SJCRH30 (cell line): ENCODE results near the genes PKIG, WFDC5, WFDC6 and SPINT4.

- RAMPAGE, long total RNA: no peak
These were observed 45.3 kb upstream of the TTPAL start for GRCh38 chr20:44430129-44430987.

DNA sequence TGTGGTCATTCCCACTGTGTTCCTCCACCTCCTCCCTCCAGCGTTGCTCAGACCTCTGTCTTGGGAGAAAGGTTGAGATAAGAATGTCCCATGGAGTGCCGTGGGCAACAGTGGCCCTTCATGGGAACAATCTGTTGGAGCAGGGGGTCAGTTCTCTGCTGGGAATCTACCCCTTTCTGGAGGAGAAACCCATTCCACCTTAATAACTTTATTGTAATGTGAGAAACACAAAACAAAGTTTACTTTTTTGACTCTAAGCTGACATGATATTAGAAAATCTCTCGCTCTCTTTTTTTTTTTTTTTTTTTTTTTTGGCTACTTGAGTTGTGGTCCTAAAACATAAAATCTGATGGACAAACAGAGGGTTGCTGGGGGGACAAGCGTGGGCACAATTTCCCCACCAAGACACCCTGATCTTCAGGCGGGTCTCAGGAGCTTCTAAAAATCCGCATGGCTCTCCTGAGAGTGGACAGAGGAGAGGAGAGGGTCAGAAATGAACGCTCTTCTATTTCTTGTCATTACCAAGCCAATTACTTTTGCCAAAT, 43.5 kb upstream of the TTPAL start:
- RAMPAGE, long total RNA: no peak

GRCh38 chr20:44447581-44448827, 27.7 kb upstream of the TTPAL start:
- RAMPAGE, long total RNA: no peak

DNA sequence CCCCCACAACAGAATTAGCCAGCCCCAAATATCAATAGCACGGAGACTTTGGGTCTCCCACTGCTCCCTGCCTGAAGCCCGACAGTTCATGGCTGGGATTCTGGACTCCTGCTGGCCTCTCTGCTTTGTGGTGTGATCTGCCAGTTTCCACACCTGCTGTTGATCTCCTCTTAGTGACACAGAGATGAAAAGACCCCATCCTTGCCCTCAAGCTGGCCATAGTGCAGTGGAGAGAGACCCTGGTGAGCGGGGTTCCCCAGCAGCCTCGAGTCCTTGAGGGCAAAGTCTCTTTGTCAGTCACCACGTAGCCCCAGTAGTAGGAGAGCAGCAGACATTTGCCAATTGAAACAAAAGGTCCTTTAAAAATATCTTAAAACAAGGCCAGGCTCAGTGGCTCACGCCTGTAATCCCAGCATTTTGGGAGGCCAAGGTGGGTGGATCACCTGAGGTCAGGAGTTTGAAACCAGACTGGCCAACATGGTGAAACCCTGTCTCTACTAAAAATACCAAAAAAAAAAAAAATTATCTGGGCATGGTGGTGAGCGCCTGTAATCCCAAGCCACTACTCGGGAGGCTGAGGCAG, 24.5 kb upstream of the TTPAL start:
- RAMPAGE, long total RNA: no peak

GRCh38 chr20:44471281-44471987, 4.2 kb upstream of the TTPAL start:
- RAMPAGE, long total RNA: no peak

GRCh38 chr20:44536351-44536639, 14.4 kb upstream of the SERINC3 start:
- RAMPAGE, long total RNA: no peak

GRCh38 chr20:44552837-44553431, 29.4 kb upstream of the PKIG start:
- RAMPAGE, long total RNA: no peak

GRCh38 chr20:44581945-44583076, at the start of gene PKIG:
Gene PKIG, plus strand, starts transcription at chr20:44582579.
- RAMPAGE, long total RNA: no peak

- RAMPAGE, long total RNA: no peak
These were observed 19.5 kb upstream of the CCN5 start for GRCh38 chr20:44695401-44696310.

DNA sequence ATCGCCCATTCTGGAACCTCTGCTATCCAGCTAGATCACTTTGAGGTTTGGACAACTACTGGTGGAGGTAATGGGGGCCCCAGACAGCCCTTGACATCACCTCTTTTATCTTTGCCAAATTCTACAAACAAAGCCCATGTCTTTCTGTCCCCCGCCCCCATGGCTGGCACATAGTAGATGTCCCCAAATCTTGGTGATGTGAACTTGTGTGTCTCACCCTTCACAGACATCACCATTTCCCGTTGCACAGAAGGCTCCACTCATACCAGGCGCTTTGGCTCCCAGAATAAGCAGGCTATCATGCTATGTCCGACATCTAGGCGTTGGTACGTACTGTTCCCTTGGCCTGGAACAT, 1.1 kb upstream of the CCN5 start:
- RAMPAGE, long total RNA: no peak

GRCh38 chr20:44762331-44762987, 16.8 kb downstream of the KCNK15 start:
- RAMPAGE, long total RNA: no peak

- RAMPAGE, long total RNA: no peak
These were observed 799 bp downstream of the PABPC1L start for GRCh38 chr20:44910537-44911181.

DNA sequence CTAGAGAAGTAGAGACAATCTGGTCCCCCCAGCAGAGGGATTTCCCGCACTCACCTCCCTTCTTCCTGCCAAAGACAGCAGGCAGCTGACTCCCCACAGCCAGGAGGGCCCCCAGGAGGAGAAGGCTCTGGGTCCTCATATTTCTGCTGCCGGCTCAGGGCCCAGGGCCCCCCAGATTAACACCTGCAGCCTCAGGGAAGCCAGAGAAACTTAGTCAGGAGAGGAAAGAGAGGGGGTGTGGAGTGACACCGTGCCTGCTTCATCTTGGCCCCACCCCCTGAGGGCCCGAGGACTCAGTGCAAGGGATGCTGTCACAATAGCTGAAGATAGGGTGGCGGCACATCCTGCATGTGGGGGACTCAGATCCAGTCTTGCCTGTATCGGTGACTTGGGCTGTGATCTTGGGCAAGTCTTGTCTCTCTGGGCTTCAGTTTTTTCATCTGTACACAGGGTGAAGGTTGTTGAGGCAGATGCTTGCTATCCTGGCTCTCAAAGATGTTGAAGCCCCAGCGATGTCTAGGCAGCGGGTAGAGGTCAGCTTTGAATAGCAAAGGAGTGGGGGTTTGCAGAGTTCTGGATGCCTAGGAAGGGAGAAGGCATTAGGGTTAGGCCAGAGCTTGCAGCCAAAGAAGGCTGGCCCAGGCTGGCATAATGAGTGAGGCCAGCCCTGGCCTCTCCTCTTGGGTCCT, at the start of gene WFDC5:
WFDC5 (minus strand) TSS at position 230 of the 689 bp plus-strand sequence.
- RAMPAGE, long total RNA: no peak

DNA sequence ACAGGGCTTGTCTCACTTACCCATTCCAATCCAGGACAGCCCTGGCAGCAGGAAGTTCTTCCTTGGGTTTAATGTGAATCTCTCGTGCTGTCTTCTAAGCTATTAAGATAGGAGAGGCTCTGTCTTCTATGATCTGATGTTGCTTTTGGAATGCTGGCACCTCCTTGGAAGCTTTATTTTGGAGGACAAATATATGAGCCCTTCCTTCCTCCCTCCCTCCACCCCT, 1.1 kb upstream of the WFDC5 start:
- RAMPAGE, long total RNA: no peak

DNA sequence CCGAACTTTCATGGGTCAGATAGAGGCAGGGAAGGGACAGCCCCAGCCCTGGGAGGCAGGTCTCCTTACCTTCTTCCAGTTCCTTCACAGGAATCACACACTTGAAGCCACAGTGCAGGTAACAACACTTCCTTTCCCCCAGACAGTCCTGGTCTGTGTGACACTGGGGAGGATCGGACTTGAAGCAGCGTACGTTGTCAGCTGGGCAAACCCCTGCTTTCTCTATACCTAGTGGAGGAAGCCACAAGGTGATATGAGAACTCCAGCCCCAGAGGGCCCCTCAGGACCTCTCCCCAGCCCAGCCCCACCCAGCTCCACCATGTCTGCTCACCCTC, 260 bp downstream of the WFDC12 start:
- RAMPAGE, long total RNA: no peak

GRCh38 chr20:45138492-45139333, 14.4 kb upstream of the WFDC12 start:
- RAMPAGE, long total RNA: no peak

DNA sequence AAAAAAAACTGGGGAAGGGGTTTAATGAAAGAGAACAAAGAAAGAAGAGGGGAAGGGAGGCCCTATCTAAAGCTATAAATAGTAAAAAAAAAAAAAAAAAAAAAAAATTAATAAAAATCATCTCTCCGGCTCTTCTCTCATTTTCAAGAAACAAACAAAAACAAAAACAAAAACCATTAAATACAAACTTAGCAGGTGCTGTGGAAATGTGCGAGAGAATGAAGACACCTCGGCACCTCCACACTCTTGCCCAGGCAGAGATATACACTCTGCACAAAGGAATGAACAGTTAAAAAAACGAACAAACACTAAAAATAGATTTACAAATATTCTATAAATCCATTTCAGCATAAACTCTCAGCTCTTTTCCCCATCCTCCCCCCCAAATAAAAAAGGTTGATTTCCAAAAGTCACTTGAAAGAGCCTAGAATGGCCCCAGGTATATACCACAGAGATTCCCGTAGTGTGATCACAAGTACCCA, 18.2 kb upstream of the MATN4 start:
- RAMPAGE, long total RNA: no peak

- RAMPAGE, long total RNA: no peak
These were observed 21.2 kb upstream of the WFDC2 start for GRCh38 chr20:45448154-45448877.

DNA sequence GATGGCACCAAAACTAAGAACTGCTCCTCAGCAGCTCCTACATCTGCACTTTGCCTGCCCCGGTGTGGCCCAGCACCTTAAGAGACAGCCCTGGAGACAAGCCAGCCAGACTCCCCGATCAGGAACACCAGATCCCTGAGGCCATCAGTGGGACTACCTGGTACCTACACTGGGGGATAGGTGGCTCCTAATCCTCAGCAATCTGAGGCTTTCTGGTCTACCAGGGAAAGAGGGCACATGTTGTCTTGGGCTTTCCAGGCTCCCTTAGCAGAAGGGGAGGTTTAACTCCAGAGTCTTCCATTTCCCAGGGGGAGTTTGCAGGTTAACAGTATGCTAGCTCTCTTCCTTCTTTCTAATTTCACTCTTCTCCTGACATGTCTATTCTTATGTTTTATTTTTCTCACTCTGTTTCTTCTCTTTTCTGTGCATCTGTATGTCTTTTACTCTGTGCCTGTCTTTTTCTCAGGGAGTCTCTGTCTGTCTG, at the start of gene WFDC6:
WFDC6 (minus strand) TSS at position 53 of the 484 bp plus-strand sequence.
- RAMPAGE, long total RNA: no peak

GRCh38 chr20:45722154-45722588, at the start of gene SPINT4:
Gene SPINT4, plus strand, starts transcription at chr20:45722347.
- RAMPAGE, long total RNA: no peak